Mesenchymal stem cell of the bone marrow (primary cell): Measurements from ENCODE around the genes FAM83C, C20orf173, SPAG4 and CPNE1.

DNA sequence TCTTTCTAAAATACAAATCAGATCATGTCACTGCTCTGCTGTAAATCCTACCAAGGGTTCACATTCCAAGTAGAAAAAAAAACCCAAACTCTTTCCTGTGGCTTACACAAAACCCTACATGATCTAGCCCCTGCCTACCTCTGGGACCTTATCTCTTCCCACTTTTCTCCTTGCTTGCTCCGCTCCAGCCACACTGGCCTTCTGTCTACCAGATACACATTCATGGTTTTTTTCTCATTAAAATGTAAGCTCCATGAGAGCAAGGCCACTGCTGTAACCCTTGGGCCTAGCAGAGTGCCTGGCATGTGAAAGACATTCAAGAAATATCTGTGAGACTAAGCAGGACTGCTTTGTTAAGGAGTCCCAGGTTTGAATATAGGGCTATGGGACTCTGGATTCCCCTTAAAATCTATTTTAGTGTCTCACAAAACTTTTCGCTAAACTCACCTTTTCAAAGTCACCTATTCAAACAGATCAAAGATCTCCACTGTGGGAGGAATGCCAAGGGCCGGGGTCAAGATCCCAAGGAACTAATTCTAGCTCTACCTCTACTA lies 25.3 kb upstream of the TRPC4AP start:
- CAGE, long polyA plus RNA, result no peak

DNA sequence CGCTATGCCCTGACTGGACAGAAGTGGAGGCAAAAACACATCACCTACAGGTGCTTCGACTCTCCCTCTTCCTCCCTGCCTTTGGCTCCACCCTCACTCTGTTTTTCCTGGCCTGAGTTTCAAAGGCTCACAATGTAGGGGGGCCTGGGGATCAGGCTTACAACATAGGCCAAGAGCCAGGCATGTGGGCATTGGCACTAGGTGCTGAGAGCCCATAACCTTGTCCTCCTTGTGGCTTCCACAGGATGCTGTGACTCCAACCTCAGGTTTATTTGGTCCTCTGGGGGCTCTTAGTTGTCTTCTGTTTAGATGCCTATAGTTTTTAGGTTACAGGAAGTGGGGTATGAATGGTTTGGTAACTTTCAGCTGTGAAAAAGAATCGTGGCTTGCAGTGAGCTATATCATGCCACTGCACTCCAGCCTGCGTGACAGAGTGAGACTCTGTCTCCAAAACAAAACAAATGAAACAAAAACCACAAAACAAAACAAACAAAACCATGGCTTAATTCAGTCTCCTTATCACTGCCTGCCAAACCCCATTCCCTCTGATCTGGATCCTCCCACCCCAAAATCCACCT lies 25.6 kb downstream of the MMP24 start:
- CAGE, long polyA plus RNA, result no peak

GRCh38 chr20:35262754-35264078 lies 14.7 kb downstream of the MMP24OS start:
- CAGE, long polyA plus RNA, result no peak

DNA sequence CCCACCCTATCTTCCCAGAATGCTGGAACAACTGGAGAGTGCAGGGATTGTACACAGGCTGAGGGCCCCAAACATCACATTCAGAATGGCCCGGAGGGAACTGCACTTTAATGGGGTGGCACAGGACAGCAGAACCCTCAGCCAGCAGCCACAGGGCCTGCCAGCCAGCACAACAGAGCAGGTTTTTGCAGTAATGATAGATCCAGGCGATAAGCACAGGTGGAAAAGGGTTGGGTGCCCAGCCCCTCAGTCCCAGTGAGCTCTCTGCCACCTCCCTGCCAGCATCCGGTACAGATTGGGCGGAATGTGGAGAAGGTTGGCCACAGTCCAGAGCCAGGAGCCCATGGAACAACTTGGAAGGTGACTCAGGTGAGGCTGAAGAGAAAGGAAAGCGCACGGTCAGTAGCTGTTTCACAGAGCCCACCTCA lies 924 bp upstream of the MMP24OS start:
- CAGE, long polyA plus RNA, result no peak

- CAGE, long polyA plus RNA, result no peak
Measured at GRCh38 chr20:35292267-35292684, at the start of gene FAM83C. TSS of gene FAM83C (minus strand) at chr20:35292425.

DNA sequence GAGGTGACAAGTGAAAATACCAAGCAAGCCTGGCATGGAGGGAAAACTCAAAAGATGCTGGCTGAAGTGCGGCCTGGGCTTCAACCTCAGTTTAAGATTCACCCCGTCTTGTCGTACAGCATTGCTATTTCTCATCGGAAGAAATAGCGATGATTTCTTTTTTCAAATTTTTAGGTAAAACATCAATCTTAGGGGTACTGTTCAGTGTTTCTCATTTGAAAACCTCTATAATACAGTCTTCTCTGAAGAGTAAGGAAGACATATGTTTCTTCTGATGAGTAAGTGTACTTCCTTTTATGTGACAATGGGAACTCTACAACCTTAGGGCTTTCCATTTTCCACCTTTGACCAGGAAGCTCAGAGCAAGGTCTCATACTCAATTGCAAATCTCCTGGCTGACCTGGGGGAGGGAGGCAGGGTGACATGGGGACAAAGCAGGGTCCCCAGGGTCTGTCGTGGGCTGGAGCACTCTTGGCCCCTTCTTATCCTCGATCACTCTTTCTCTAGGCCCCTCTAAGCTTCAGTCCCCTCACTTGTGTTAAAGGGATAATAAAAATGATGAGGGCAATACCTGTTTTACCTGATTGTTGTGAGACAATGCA lies 8.1 kb upstream of the FAM83C start:
- CAGE, long polyA plus RNA, result no peak

DNA sequence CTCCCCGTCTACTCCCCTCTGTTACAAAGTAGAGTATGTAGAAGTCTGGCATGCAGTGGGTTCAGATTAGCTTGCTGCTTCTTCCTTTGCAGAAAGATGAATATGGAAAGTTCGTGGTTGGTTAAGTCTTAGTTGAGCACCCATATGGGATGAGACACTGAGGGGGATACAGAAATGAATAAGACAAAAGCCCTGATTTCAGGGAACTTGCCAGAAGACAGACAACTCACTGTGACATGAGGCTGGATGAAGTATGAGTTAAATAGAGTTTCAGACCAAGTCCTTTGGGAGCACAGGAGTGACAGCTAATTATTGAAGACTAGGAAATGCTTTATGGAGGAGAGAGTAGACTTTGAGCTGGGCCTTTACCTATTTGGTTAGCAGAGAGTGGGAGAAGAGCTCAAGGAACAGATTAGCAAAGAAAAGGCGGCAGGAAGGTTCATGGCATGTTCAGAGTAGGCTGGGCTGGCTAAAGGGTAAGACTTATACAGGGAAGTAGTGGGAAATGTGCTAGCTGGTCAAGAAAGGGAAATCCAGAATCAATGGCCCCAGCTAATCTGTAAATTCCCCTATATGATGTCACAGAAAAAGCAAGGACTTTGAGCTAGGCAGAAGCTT lies 18.8 kb downstream of the CEP250 start:
- CAGE, long polyA plus RNA, result no peak

- CAGE, long polyA plus RNA, result no peak
Measured at GRCh38 chr20:35529584-35529840, at the start of gene C20orf173. TSS of gene C20orf173 (minus strand) at chr20:35529652.

DNA sequence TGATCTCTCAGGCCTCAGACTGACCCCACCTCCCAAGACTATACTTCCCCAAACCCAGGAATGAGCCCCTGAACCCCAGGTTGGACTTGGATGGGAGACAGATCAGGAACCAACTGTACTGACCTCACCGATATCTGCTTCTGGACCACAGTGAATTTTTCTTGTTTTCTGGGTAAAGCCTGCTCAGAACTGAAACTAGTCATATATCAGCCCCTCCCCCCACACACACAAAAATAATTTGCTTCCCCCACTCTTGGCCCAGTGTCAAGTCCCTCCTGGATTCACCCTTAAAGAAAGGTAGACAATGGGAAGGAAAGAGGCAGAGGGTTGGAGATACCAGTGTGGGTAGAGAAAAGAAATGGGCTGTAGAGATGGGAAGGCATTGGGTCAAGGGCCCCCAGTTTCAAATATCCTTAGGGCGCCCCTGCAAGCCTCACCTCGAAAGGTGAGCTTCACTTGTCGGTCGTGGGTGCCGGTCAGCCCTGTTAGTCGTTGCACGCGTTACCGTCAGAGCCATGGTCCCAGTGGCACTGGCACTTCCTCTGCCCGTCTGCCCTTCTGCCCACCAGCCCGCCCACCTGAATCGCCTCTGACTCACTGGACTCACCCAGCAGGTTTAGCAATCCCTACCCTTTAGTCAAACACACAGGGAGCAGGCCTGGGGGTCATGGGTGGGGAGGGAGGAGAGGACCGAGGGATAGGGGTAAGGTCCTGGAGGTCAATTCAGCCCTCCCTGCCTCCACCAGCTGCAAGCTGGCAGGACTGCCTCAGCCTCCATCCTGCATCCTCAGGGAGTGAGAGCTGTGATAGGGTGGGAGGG lies 8.4 kb upstream of the SPAG4 start:
- CAGE, long polyA plus RNA, result no peak

- CAGE, long polyA plus RNA, result no peak
Measured at GRCh38 chr20:35615472-35616348, at the start of gene SPAG4. TSS of gene SPAG4 (plus strand) at chr20:35615829.

- CAGE, long polyA plus RNA, result no peak
Measured at GRCh38 chr20:35625914-35626976, 10.6 kb downstream of the SPAG4 start.

GRCh38 chr20:35664382-35665201 lies at the start of gene CPNE1:
TSS of gene CPNE1 (minus strand) at chr20:35664900.
- CAGE, long polyA plus RNA, result no peak

- CAGE, long polyA plus RNA, result no peak
Measured at GRCh38 chr20:35832183-35832773, 60.5 kb downstream of the PHF20 start.

GRCh38 chr20:35883542-35884511 lies 70.5 kb downstream of the SCAND1 start:
- CAGE, long polyA plus RNA, result no peak

DNA sequence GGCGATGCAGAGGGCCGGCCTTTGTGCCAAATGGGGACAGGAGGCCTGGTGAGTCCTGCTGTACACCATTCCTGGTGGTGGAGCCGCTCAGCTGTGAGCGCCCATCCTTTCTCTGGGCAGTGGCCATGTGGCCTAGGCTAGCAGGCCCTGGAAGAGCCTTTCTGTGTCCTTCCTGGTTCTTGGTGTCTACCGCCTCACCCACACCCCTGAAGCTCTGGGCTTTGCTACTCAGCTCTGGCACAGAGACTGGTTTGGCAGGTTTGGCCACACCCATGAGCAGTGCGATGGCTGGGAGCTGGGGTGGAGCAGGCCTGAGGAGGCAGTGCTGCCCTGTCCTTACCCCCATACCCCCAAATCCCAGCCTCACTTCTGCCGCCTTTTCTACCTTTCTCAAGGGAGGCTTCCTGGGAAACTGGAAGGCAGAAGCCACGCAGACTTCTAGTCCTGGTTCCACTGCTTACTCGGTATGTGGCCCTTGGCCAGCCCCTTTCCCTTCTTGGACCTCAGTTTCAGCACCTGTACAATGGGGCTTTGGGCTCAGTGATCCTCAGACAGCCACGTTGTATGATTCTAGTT lies 32.2 kb upstream of the EPB41L1 start:
- CAGE, long polyA plus RNA, result no peak

DNA sequence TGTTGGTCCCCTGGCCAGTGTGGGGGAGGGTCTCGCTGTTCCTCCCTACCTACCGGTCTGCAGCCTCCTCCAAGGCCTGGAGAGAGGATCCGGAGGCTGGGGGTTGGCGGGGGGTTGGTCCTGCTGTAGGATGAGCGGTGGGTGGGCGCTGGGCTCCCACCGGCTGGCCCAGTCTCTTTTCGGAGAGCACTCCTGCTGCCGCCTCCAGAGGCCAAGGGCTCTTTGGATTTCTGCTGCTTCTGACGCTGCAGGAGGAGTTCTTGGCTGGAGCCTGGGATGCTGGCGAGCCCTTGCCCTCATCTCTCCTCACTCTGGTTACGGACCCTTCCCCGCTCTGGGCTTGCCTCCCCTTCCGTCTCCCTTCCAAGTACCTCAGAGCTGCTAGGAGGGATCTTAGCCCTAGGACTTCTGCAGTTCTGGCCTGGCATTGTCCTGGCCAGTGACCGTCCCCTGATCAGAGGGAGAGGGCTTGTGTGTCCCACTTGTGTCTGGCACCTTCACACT lies 522 bp downstream of the EPB41L1 start:
- CAGE, long polyA plus RNA, result no peak

DNA sequence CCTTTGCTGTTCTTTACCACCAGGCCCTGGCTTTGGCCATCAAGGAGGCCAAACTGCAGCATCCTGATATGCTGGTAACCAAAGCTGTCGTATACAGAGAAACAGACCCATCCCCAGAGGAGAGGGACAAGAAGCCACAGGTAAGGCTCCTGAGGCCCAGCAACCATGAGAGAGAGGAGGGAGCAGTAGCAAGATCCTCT lies 14.1 kb upstream of the AAR2 start:
- CAGE, long polyA plus RNA, result no peak

DNA sequence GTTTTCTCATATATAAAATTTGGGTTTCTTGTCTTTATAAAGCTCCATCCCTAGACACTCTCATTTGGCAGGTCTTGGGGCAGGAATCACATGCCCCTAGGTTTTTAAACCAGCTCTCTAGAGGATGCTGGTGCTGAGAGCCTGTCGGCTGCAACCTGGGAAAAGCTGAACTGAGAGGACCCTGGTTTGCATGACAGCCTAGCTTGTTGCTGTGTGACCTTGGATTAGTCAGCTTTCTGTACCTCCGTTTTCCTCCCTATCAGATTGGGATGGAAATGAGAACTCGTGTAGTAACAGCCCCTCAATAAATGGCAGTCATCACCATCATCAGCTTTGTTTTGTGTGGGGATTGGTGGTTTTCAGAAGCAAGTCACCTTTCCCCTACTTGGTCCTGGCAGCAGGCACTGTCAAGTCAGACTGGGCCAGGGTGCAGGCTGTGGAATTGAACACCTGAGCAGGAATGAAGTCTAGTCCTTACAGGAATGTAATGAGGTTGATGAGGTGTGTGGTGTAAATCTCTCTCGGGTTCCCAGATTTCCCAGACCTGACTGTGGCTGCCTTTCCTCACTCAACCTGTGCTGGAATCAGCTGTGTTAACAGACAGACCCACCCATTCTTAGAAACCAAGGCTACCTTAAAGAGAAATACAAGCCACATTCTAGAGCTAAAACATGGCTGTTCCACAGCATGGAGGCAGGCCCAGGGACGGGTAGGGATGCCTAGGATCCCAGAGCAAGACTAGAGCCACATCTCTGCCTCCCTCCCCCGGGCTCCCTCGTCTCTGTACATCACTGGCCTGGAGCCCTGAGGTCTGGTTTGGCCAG lies 75.1 kb upstream of the MYL9 start:
- CAGE, long polyA plus RNA, result no peak

DNA sequence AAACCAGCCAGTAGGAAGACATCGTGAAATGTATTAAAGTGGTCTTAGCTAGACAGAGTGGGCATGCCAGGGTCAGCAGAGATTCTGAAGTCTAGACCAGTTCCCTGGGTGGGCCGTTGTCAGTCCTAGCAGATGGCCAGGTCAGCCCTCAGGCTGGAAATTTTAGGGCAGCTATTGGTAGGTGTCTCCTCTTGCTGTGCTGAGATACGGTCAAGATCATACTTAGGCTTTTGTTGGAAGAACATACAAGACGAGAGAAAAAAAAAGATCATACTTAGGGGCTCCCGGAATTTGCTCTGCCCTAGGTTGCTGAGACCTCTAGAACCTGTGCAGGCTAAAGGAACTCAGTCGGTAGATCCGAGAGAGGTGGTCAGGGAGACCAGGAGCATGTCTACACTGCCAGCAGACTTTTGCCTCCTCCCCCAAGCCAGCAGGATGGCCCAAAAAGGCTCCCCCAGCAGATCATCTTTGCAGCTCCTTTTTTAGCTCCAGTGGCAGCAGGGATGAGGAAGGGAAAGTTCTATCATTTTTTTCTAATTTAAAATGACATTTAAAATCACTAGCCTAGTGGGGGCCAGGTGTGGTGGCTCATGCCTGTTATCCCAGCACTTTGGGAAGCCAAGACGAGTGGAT lies 69.6 kb upstream of the MYL9 start:
- CAGE, long polyA plus RNA, result no peak

DNA sequence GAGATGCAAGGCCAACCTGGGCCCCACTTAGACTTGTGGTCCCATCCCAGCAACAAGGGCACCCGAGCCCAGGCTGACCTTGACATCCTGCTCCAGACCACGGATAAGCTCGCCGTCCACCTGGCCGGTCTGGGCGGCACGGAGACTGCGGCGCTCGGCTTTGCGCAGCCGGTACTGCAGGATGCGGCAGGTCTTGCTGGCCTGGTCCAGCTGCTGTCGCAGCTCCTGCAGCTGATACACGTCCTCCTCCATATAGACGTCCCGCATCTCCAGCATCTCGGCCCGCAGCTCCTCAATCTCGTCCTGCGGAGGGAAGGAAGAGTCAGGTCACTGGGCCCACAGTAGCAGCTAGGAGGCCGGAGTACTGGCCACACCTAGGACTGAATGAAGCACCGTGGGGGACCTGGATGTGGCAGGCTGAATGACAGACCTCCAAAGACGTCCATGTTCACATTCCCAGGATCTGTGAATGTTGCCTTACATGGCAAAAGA lies 24.2 kb downstream of the SOGA1 start:
- CAGE, long polyA plus RNA, result no peak